HGPS cell (cell line): ENCODE data around the genes H4C3 and H2BC11.

- RRBS = no CpG with 5 or more reads among the region's 3 CpGs
Measured at GRCh38 chr6:25866061-25866546, 7.9 kb downstream of the SLC17A3 start.

GRCh38 chr6:26054856-26055433, 1.3 kb downstream of the H1-2 start:
- RRBS = no CpG with 5 or more reads among the region's 19 CpGs

GRCh38 chr6:26070955-26071632, 14.8 kb upstream of the H1-2 start:
- RRBS = no CpG with 5 or more reads among the region's 7 CpGs

DNA sequence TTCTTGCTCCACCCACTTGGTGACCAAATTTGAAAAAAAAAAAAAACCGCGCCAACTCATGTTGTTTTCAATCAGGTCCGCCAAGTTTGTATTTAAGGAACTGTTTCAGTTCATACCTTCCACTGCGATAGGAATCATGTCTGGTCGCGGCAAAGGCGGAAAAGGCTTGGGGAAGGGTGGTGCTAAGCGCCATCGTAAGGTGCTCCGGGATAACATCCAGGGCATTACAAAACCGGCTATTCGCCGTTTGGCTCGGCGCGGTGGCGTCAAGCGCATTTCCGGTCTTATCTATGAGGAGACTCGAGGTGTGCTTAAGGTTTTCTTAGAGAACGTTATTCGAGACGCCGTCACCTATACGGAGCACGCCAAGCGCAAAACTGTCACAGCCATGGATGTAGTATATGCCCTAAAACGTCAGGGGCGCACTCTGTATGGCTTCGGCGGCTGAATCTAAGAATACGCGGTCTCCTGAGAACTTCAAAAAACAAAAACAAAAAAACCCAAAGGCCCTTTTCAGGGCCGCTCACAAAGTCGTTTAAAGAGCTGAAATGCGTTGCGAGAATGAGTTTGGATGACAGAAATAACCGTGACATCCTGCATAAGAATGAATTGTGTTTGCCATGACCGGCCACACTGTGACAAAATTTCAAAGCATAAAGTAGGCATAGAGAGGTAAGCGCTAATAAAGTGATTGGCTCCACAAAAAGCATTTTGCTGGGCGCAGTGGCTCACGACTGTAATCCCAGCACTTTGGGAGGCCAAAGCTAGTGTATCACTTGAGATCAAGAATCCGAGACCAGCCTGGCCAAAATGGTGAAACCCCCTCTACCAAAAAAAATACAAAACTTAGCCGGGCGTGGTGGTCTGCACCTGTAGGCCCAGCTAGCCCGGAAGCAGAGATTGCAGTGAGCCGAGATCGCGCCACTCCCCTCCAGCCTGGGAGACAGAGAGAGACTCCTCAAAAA, at the start of gene H4C3:
H4C3 (plus strand) TSS at position 122 of the 965 bp plus-strand sequence.
- RRBS = 4% methylated on average over 11 of the region's 49 CpGs

DNA sequence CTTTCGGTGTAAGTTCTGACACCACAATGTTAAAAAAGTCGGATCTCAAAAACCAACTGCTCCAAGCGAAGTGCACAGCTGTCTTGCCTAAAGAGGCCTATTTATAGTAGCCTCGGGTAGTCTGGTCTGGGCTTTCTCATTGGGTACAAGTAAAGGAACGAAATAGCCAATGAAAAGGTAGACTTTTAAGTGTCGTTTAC, 206 bp upstream of the H2BC5 start:
- RRBS = no CpG with 5 or more reads among the region's 6 CpGs

- RRBS = no CpG with 5 or more reads among the region's 12 CpGs
Measured at GRCh38 chr6:26159250-26159871, 1.4 kb downstream of the H2BC5 start.

- RRBS = 8% methylated on average over 2 of the region's 14 CpGs
Measured at GRCh38 chr6:26182977-26183524, 510 bp upstream of the H2BC6 start.

DNA sequence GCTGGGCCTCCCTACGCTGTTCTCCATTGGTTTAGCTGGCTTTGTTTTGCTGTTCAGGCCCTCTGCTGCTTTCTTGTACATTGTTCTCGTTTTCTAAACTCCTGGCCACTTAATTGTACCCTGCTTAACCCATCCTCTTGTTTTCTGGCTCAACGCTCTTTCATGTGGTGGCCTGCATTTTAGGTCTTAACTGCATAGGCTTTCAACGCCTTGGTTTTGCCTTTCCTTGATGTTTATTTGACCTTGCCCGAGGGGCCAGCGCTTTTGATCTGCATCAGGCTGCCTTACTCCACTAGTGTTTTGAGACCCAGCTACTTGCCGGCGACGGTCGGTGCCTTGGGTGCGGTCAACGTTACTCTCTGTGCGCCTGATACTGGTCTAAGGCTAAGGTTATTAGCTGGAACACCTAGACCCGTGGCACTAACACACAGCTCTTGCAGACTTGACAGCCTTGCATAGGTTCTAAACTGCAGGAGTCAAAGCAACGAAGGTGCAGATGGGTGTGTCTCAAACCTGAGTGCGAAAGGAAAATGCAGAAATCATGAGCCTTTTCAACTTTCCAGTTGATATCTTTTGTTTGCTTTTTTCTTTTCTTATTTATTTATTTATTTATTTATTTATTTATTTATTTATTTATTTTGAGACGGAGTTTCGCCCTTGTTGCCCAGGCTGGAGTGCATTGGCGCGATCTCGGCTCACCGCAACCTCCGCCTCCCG, 992 bp downstream of the H3C6 start:
- RRBS = no CpG with 5 or more reads among the region's 24 CpGs

GRCh38 chr6:26272049-26272779, 517 bp upstream of the H2BC10 start:
- RRBS = no CpG with 5 or more reads among the region's 35 CpGs

- RRBS = no CpG with 5 or more reads among the region's 5 CpGs
Measured at GRCh38 chr6:26413934-26414465, 11.9 kb downstream of the BTN3A1 start.

DNA sequence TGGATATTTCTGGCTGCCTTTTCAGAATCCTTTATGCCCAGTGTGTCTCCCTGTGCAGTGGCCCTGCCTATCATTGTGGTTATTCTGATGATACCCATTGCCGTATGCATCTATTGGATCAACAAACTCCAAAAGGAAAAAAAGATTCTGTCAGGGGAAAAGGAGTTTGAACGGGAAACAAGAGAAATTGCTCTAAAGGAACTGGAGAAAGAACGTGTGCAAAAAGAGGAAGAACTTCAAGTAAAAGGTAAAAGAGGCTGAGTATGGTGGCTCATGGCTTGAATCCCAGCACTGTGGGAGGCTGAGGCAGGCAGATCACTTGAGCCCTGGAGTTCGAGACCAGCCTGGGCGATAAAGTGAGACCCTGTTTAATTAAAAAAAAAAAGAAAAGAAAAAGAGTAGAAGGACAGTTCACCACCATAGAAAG, 7.4 kb downstream of the BTN2A1 start:
- RRBS = no CpG with 5 or more reads among the region's 5 CpGs

DNA sequence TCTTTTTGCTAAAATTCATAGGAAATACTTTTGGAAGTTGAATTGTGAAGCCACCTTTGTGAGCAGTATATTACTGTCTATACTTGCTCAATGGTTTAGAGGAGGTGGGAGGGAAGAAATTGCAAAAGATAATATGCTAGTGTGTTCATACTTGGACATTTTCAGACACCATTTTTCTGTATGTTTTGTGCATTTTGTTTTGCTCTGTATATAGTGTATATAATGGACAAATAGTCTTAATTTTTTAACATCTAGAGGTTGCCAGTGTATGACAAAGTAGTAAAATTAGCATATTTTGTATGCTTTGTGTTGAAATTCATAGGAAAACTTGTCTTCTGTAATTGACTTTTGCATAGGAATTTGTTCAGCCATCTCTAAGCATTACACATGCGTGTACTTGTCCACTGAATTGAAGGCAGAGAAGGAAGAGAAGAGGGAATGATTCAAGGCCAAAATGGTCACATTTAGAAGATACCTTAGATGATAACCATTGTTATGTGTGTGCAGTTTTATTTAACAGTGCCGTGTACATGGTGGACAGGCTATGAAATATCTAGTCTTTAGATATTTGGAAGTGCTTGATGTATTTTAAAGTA, 14.5 kb upstream of the HMGN4 start:
- RRBS = no CpG with 5 or more reads among the region's 2 CpGs

GRCh38 chr6:26553341-26553682, 15.1 kb downstream of the HMGN4 start:
- RRBS = no CpG with 5 or more reads among the region's 12 CpGs

DNA sequence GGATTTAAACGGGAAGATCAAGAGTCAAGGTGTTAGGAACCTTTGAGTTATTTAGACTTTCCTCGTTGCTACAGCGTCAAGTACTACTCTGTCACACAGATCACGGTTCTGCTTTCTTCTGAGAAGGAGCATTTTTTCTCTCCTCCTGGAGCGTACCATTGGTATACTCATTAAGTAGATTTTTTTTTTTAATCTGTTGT, 17.4 kb downstream of the HMGN4 start:
- RRBS = no CpG with 5 or more reads among the region's 5 CpGs

- RRBS = no CpG with 5 or more reads among the region's 3 CpGs
Measured at GRCh38 chr6:26607364-26607907, 10.7 kb downstream of the ABT1 start.

DNA sequence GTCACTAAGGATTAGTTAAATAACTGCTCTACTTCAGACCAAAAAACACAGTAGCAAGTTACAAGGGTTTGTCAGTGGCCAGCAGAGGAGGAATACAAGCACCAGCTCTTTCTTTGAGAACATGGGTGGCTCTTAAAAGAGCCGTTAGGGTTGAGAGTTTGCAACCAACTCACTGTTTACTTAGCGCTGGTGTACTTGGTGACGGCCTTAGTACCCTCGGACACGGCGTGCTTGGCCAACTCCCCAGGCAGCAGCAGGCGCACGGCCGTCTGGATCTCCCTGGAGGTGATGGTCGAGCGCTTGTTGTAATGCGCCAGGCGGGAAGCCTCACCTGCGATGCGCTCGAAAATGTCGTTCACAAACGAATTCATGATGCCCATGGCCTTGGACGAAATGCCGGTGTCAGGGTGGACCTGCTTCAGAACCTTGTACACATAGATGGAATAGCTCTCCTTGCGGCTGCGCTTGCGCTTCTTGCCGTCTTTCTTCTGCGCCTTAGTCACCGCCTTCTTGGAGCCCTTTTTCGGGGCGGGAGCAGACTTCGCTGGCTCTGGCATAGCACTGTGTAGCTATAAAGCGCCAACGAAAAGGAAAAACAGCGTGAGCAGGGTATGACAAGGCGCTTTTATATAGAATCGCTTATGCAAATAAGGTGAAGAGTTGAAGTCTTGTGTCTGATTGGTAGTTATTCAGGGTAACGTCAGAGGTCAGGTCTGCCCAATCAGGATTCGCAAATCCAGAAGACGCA, at the start of gene H2BC11:
H2BC11 (minus strand) TSS at position 602 of the 748 bp plus-strand sequence.
- RRBS = no CpG with 5 or more reads among the region's 37 CpGs

DNA sequence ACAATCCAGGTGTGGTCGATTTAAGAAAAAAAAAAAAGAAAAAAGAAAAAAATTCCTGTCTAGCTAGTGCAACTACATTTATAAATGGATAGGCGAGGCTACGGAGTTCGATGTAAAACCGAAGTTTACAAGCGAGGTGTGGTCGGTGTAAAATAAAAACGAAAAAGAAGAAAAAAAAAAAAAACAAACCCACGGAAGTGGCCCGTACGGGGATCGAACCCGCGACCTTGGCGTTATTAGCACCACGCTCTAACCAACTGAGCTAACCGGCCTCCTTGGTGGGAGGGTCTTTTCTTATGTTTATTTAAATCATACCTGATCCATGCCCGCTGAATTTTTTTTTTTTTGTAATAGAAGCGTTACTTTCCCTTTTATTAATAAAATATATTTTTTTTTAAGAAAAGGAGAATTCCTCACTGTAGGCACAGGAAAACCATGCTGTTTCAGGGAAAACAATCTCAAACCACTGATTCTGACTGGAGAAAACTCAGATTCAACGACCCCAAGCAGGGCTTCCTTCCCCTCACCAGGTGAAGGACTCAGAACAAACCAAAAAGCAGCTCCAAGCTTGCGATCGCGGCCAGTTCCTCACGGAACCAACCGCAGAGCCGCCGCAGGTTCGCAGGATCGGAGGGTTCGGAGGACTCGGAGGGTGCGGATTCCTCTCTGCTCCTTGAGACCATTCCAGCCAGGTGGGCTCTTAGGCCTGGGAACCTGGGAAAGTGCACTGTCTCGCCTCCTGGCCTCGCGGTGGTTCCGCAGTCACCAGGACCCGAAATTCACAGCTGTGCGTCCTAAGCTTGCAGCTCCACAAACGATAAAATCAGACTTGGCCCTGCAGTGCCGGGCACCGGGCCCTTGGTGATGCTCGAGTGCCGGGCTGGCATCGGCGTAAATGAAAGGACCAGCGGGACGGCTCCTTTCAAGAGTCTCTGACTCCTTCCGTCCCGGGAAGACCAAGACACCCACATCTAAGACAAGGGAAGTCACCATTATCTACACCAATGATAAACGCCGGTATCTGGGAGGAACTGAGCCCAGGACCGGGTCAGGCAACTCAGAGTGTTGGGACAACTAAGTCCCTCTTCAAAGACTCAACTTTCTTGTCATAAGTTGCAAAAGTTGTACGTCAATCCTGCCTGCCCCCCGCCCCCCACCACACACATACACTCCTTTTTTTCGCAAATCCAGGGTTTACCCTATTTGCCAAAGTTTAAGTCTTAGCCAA, 30.5 kb downstream of the H2AC12 start:
- RRBS = 4% methylated on average over 6 of the region's 55 CpGs

DNA sequence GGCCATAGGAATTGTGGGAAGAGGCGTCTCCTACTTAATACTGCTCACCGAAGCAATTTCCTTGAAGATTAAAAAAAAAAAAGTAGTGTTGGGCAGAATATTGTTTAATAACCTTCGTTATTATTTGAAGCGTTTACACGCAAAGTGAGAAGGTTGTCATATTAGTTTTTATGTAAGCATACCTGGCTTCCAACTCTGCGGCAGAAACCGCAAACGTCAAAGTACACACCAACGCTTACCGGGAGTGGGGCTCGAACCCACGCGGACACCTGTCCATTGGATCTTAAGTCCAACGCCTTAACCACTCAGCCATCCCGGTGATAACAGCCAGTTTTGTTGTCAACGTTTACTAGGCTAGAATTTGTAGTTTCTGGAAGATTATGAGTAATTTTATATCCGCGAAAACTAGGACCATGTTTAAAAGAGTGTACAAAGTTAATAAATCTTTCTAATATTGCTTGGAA, 17.1 kb upstream of the PRSS16 start:
- RRBS = 5% methylated on average over 4 of the region's 18 CpGs

- RRBS = no CpG with 5 or more reads among the region's 14 CpGs
Measured at GRCh38 chr6:27280160-27280550, 31.9 kb downstream of the POM121L2 start.

DNA sequence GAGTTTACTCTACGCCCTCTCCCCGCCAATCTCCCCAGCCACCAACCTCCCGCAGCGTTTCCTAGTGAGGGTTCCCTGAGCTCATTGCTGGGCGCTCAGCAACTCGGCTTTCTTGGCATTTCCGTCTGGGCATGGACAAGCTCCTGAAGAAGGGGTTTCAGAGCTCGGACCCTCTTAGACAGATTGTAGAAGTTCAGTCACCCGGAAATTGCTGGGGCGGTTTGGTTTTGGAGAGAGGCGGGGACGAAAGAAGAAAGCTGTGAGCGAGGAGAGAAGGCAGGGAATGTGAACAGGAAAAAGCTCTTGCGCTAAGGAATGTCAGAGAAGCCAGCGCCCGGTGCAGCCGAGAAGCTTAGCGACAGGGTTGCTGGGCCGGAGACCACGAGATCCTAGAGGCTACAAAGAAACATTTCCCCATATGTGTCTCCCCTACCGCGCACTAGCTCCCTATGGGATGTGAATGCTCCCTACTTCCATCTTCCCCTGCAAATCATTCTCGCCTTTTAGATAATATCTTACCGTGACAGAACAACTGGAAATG, 15.9 kb downstream of the POM121L2 start:
- RRBS = 6% methylated on average over 3 of the region's 24 CpGs